HTERT-HM (cell line): Measurements from ENCODE around the gene INS.

- RRBS: no CpG with 5 or more reads among the region's 16 CpGs
Observed at GRCh38 chr11:2131106-2131515, 8.1 kb downstream of the IGF2 start.

DNA sequence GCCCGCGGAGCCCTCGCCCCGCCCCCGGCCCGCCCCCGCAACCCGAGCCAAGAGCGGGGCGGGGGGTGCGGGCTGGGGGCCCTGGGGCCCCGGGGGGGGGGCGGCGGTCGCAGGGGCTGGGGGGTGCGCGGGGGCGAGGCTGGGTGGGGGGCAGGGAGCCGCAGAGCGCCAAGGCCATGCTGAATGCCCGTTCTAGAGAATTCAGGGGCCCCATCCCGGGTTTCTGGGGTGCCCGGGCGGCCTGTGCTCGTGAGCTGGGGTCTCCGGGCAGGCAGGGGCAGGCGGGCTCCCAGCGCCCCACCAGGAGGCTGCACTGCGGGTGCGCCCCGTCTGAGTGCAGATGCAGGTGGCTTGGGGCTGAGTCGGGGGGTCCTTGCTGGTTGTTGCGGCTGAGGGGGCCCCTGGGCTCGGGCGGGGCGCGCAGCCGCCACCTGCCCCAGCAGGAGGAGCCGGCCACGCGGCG lies 328 bp upstream of the IGF2 start:
- RRBS: 4% methylated on average over 16 of the region's 42 CpGs

- RRBS: 8% methylated on average over 1 of the region's 5 CpGs
Observed at GRCh38 chr11:2161141-2161360, at the start of gene INS. Gene INS, minus strand, starts transcription at chr11:2161209.

DNA sequence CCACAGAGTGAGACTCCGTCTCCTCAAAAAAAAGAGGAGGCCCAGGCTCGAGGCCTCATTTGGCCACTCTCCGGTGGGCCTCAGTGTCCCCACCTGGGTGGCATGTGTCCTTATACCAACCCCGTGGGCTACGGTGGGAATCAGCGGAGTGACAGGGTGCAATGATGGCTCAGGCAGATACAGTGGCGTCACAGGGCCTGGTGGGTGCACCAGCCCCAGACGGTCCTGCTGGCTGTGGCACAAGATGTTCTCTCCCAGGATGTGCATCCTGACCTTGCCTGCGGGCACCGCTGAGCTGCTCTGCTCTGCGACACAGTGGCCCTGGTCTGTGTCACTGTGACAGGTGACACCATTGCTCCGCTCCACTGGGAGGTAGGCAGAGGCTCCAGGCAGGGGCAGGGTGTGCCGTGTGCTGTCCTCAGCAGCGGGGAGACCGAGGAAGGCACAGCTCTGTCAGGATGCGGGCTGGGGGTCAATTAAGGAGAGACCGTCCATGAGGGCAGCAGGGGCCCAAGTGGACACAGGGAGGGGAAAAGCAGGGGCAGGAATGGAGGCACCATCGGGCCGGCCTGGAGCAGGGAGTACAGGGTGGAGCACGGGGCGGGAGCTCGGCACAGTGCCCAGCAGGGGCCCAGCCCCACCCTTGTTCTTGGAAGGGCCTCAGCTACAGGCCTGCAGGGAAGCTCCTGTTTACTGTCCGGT lies 21.7 kb upstream of the TH start:
- RRBS: 77% methylated on average over 1 of the region's 23 CpGs

GRCh38 chr11:2202380-2202962 lies 30.9 kb upstream of the TH start:
- RRBS: 17% methylated on average over 1 of the region's 24 CpGs

DNA sequence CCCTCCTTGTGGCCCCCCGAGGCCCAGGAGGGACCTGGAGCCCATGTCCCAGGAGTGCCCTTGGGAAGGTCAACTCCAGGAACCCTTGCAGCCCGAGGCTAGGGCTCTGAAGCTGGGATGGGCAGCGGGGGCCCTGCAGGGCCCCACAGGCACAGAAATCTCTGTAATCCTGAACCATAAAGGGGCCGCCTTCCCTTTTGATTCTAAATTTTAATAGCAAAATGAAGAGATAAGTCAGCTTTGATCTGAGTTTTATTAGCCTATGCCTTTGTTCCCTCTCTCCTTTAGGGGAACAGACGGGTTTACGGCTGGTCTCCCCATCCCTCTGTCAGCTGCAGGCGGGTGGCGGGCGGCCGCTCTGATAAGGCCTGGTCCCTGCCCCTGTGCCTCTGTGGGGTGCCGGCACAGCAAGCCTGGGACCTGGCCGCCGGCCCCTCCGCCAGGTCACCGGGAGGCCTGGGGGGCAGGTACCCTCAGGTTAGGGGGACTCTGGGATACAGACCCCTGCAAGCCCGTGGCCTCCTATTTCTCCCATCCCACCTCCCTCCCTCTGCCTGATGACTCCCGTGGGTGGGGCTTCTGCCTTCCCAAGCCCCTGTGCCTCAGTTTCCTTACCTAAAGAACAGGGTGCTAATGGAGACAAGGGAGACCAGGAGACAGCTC lies 31.7 kb upstream of the TH start:
- RRBS: no CpG with 5 or more reads among the region's 17 CpGs

DNA sequence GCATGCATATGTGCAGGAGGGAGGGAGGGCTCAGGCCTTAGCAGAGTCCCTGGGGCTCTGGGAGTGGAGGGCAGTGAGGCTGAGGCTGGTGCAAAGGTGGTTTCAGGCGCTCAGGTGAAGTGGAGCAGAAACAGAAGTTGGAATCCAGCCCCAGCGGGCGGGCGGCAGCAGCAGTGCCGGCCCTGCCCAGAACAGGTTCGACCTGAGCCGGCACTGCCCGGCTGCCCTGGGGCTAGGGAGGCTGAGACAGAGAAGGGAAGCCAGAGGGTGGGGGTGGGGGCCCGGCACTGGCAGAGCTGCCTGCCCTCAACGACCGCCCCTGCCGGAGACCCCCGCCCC lies 13.4 kb downstream of the ASCL2 start:
- RRBS: 18% methylated on average over 5 of the region's 13 CpGs

- RRBS: no CpG with 5 or more reads among the region's 12 CpGs
Observed at GRCh38 chr11:2273707-2274183, 3.4 kb upstream of the ASCL2 start.

- RRBS: no CpG with 5 or more reads among the region's 23 CpGs
Observed at GRCh38 chr11:2314861-2315929, 13.4 kb downstream of the TSPAN32 start.

GRCh38 chr11:2374803-2375083 lies 2.4 kb upstream of the CD81 start:
- RRBS: no CpG with 5 or more reads among the region's 3 CpGs

DNA sequence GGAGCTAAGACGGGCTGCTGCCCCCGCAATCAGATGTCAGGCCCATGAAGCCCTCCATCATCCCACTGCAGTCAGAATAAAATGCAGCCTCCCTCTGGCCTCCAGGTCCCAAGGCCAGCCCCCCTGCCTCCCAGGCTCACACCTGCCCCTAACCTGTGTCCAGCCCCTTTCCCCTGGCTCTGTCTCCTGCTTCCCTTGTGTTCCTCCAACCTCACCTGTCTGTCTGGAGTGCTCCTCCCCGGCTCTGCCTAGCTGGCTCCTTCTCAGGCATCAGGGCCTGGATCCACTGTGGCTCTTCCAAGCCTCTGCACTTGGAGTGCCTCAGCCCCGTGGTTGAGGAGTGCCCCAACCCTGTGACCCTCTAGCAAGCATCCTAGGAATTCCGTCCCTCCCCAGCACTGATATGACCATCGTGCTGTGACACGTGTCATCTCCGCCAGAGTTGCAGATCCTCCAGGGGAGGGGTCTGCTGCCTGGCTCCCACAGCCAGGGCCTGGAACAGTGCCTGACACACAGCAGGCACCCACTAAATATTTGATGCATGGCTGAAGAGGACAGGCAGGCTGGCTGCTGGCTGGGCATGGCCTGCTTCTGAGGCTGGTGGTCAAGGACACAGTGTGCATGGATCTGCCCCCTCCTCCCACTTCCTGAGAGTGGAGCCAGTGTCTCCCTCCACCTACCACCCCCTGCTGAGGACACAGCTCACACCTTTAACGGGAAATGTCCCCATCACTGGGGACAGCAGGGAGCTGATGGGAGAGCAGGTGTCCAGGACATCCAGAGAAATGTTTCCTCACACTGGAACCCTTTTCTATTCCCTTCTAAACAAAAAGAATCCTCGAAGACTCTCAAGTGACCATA lies 1.8 kb upstream of the CD81 start:
- RRBS: no CpG with 5 or more reads among the region's 10 CpGs

DNA sequence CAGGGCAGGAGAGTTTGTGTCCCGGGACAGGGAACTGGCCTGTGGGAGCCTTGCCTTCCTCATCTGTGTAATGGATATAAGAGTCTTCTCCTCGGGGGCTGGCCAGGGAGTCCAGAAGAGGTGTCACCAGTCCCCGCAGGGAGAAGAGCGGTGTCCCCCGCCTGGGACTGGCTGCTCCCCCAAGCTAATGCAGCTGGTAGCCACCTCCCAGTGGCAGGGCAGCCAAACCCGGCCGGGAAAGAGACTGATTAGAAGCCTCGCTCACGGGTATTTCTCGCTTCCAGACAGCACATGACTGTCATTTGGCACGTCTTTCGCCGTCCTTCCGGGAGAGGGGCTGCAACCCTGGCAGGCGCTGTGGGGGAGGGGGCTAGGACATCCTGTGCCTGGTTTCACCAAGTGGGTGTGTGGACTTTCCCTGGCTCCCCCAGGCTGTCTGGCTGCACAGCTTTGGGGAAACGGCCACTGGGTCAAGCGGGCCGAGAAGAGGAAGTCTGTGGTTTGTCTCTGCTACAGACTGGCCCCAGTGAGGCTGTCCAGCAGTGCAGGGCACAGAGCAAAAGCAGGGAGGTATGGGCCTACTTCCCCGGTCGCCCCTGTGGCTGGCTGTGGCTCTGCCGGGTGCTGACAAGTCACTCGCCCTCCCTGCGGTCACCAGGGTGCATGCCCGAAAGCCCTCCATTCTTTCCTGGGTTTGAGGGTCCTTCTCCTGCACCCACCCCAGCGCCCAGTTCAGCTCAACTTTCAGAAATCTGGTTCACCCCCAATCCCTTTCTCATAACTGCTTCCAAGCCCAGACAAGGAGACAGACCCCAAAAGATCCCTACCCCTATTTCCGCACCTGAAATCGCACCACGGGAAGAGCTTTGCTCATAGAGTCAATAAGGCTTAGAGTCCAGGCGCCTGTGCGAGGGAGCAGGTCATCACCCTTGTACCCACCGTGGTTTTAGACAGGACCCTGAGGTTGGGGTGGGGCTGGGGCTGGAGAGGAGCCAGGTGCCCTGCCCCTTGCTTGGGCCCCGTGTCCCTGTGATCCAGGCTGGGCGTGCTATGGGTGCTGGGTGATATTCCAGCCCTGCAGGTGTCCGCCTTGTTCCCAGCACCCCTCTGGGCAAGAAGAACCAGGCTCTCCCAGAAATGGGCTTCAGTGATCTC lies 4.0 kb downstream of the CD81 start:
- RRBS: 13% methylated on average over 7 of the region's 34 CpGs

DNA sequence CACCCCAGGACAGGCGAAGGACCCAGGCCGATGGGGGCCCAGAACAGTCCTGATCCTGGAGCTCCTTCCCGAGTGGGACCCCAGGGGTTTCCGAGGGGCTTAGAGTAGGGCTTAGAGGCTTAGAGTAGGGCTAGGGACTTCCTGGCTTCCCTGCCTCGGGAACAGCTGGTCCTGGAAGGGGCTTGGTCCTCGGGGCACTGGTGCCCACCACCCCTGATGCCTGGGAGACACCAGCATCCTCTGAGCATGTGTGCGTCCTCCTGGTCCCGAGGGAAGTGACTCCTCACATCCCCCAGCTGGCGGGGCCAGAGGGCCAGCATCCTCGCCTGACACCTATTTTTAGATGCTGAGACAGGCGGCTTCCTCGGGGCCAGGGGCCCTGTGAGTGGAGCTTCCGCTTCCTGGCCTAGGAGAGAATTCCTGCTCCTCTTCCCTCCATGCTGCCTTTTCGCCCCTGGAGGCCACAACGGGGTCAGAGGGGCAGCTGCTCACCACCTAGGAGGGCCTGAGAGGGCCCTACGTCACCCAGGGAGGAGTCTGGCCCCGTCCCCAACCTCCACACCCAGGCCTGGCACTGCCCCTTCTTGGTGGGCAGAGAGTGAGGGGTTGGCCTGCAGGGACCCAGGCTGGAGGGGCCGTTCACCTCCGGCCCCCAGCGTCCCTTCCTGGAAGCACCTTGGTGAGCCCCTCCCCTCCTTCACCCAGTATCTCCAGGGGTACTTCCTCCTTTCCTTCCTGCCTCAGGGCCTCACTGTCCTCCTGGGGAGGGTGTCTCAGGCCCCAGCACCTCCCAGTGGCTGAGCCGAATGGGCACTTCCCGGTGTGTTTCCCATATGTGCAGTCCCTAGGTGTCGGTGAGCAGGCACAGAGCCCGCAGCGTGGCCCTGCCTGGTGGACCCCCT lies 5.9 kb downstream of the CD81 start:
- RRBS: no CpG with 5 or more reads among the region's 25 CpGs

DNA sequence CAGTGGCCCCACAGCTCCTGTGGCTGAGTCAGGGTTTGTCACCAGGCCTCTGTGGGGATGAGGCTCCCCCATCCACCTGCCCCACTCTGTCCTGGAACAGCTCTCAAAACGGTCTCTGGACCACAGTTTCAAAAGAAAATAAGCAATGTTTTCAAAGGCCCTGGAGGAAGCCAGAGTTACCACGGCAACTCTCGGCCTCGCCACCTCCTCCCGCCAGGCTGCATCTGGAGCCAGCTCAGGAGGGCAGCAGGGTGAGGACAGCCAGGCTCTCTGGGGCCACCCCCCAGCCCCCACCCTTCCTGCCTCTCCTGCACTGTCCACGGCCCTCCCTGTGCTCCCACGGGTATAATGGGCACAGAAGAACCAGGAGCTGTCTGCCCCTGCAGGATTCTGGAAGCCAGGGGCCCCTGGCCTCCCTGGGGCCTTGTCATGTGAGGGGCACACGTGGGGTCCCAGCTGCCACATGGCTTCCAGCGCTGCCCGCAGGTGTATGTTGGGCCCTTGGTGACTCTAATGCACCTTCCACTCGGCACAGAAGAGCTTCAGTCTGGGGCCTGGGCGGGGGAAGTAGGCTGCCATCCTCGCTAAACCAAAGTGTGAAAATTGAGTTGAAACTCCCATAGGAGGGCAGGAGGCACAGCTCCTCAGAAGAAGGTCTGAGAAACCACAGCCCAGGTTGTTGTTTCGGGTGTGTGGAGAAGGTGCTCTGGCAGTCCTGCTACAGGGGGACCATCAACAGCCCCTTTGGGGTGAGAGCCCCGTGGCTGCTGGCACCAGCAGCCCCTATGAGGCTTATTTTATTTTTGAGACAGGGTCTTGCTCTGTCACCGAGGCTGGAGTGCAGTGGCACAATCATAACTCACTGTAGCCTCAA lies 10.4 kb downstream of the CD81 start:
- RRBS: no CpG with 5 or more reads among the region's 16 CpGs

- RRBS: 91% methylated on average over 16 of the region's 46 CpGs
Observed at GRCh38 chr11:2396521-2397622, 3.7 kb upstream of the TSSC4 start.

DNA sequence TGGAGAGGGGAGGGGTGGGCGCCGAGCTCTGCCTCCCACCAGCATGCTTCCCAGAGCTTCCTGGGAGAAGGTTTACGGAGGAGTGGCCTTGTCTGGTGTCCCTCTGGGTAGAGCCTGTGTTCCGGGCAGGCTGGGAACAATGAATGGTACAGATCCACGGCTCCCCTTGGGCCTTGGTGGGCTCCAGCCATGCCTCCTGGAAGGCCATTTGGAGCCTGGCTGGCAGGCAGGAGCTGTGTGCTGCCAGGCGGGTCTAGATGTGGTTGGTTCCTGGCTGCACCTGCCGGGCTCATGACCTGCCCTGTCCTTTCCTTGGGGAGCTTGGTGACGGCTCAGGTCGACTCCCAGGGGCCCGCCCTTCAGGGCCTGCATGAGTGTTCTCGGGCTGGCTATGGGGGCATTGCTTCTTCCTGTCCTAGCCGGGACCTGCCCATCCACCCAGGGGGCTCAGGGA lies 20.9 kb downstream of the KCNQ1 start:
- RRBS: no CpG with 5 or more reads among the region's 12 CpGs

GRCh38 chr11:2532675-2533622 lies 88.1 kb downstream of the KCNQ1 start:
- RRBS: no CpG with 5 or more reads among the region's 47 CpGs

GRCh38 chr11:2678209-2678851 lies 207.2 kb downstream of the CDKN1C start:
- RRBS: no CpG with 5 or more reads among the region's 3 CpGs

DNA sequence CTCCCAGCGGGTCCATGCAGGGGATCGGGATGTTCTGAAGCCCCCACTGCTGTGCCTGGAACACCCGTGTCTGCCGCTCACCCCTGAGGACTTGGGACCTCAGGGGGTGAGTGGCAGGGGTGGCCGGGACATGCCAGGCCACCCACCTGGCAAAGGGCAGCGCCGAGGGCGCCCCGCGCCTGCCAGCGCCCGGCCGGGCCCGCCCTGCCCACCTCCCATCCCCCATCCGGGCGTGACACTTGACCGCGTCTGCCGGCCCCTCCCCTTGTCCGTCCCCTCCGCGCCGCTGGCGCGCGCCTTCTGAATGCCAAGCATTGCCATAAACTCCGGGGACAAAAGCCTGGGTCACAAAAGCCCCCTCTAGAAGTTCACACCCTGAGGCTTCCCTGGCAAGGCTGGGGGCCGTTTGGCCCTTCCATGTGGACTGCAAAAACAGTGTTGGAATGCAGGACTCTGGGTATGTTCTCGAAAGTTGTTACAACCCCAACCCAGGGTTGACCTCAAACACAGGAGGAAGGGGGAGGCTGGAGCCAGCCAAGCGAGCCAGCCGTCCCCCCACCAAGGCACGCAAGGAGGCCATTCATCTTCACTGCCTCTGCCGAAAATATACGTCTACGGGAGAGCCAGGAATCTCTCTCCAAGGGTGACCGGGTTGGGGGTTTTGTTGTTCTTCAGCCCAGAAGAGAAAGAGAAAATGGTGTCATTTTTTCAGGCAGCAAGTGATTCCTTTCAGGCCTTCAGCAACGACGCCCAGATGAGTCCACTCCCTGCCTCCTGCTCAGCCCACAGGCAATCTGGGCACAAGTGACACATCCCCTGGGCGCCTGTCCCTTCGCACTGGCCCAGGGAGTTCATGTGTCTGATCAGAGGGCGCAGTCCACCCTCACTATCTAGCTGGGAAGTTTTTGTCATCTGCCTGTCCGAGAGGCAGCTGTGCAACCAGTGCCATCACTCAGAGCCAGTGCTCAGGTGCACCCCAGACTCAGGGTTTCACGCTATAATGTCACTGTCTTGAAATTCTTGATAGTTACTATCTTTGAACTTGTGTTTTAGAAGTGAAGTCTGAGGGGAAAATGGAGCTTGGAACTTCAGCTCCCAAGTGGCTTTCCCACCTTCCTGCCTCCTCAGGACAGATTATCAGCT lies 184.6 kb downstream of the CDKN1C start:
- RRBS: 12% methylated on average over 15 of the region's 43 CpGs

- RRBS: no CpG with 5 or more reads among the region's 12 CpGs
Observed at GRCh38 chr11:2752844-2753239, 132.7 kb downstream of the CDKN1C start.